ENCODE results near the gene OR6J1.

GRCh38 chr14:21719770-21720221, 46.2 kb upstream of the OR4E1 start:
- PRO-cap: no peak

GRCh38 chr14:21917960-21918253, 244.3 kb upstream of the OR4E1 start:
- PRO-cap: no peak

DNA sequence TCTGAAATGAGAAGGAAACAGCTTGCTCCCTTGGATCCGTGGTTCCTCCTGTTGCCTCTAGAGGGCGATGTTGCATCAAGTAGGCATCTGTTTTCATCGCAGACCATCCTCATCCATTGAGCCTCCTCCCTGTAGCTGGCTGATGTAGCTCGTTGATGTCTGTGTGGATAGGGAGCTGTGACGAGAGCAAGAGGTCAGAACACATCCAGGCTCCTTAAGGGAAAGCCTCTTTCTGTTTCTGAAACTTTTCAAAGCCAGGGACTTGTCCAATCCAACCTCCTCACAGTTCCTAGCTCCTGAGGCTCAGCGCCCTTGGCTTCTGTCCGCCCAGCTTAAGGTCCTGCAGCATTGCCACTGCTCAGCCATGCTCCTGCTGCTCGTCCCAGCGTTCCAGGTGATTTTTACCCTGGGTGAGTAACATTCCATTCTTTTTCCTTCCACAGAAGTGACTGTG, 304.7 kb upstream of the OR4E1 start:
- PRO-cap: no peak

DNA sequence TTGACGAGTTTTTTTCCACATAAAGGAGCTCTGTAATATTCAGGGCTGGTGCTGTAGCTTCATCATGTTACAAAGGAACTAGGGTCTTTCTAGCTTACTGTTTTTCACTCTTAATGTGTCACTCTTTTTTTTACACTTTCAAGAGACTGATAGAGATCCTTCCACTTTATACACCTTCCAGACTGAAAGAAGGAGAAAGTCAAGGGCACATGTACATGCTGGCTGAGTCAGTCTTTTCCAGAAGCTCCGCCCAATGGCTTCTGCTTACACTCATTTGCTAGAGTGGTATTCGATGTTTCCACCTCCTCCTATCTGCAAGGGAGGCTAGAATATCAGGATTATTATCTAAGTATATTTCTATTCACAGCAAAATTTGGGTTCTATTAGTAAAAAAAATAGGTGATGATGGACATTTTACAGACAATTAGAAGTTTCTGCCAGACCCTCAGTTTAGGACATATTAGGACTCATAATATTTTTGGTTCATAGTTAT, 325.8 kb upstream of the OR4E1 start:
- PRO-cap: no peak

DNA sequence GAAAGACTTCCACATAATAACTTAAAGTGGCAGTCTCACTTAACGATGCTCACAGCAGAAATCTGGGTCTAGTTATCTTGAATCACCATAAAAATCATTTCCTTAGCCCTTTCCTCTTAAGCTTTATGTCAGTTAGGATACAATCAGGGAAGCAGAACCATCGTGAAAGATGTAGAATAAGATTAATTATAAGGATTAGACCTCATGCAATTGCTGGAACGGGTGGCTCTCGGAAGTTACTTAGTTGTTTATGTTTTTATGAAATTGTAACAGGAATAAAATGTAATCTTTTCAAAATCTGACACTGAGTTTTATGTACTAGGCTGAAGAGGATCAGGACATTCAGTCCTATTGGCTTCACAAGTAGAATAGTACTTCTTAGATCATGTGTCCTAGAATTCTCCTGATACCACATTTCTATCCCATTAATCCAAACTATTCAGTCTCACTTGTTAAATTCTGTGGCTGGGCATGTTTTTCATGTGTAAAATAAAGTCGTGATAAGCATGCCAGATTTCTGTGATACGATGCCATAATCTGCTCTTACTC, 423.4 kb upstream of the OR4E1 start:
- PRO-cap: no peak

DNA sequence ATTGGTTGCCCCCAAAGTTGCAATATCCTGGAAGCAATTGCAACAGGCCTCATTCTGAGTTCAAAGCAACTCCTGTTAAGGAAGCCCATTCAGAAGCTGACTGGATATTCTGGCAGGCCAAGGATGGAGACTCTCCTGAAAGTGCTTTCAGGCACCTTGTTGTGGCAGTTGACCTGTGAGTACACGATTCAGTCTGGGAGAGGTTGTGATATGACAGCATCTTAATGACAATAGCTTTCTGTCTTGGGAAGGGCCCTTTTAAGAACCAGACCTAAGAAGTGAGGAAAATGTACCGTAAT, 420.8 kb downstream of the DAD1 start:
- PRO-cap: no peak

GRCh38 chr14:22178126-22178788, 410.8 kb downstream of the DAD1 start:
- PRO-cap: no peak

DNA sequence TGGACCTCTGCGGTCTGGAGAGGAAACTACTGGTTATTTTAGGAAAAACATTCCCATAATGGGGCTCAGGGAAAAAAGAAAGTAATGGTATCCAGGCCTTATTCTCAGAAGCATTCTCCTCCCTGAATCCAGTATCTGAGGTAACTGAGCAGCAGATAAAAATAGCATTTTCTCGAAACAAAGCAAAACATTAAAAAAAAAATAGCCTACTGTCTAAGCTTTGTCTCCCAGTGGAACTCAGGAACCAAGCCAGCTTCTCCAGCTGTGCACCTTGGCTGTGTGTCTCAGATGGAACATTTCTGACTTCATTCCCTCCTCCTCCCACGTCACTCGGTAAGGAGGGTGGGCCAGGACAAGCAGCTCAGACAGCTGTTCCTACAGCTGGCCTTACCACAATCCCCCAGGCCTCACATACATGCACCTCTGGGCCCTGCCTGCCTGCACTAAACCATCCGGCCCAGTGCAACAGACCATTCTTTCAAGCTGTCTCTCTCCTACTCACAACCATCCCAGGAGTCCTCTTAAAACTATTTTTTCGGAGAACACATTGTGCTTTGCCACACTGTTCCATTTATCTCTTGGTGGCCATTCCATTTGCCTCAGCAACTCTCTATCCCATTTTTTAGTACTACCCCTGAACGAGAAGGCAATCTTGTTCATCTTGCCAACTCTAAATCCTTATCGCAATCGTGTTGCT, 249.7 kb downstream of the DAD1 start:
- PRO-cap: no peak

- PRO-cap: no peak
These were observed 139.5 kb downstream of the DAD1 start for GRCh38 chr14:22449364-22450132.

DNA sequence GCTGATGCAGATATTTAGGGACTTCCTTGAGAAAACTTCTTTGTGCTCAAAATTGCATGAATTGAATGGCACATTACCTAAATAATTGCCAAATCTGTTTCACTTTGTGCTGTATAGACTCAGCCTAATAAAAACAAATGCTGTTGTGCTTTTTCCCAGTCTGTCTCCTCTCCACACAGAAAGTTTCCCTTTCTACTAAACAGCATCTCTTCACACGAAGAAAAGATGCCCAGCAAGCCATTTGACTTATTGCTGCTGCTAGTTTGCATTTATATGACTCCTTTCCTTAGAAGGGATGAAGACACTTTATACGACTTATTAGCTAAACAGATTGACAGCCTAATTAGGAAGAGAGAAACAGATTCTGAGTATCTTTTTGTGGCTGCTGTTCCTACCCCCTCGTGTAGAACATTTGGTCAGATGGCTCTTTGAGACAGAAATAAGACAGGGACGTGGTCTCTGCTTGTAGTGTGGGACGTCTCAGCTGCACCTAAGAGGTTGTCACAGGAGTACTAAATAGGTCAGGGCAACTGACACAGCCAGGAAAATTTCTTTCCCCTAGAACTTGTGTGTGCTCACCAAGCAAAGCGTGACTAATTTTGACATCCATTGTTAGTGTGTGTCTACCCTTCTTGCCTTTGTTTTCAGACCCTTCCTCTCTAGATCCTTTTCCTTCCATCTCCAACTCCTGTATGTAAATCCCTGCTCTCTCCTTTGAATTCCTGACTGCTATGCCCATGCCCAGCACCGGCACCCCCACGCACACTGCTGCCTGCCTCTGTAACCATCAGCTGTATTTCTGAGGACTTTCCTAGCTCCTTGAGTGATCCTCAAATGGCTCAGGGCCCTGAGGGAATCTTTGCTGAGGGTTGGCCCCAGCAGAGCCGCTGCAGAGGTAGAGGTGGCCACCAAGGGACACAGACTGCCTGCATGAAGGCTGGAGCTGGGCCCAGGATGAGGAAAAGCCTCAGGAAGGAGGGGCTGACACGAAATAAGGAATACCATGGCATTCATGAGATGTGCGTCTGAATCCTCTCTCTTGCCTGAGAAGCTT, 83.2 kb downstream of the DAD1 start:
- PRO-cap: no peak

DNA sequence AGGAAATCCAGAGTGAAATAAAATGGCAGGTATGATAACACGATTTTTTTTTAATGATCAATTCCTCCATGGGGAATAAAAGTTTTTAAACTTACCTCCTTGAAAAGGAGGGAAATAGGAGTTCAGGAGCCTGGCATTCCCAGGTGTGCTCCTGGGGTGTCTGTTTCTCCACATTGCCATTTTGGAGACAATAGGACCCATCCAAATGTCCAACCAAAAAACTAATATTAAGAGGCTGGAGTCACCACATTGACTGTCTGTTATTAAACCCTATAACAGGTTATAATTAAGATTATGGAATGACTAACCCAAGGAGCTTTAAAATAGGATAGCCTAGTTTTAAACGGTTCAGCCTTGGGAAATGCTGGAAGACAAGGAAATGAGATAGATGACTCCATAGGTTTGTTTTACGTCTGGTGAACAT, 77.4 kb downstream of the DAD1 start:
- PRO-cap: no peak

DNA sequence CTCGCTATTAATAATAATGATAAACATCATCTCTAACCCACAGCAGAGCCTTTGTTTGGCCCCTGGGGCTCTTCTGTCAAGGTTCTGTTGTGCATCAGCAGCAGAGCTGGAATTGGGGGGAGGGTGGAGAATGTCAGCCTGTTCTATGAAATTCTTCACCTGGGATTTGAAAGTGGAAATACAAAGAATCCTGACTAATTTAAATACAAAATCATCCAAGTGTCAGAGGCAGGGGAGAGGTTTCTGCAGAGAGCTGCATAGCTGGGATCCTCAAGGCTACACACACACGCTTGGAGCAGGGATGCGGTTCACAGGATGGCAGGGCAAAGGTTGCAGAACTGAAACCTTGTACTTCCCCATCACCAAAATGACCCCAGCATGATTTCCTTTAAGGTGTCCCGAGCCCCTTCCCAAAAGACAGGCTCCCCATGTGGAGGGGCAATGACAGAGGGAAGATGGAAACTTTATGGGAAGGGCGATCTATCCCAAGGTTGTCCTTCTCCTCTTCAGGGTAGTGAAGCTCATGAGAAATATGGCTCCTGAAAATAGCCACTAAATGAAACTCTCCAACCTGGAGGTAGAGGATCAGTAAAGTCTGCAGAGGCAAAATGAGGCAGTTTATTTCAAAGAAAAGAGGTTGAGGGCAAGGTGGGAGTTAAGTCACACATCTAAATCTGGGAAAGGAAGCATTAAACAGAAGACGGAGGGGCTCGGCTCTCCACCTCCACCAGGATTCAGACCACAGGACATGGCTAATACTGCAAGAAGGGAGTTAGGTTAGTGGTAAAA, 71.6 kb downstream of the DAD1 start:
- PRO-cap: no peak

GRCh38 chr14:22533160-22533791, 55.7 kb downstream of the DAD1 start:
- PRO-cap: no peak

DNA sequence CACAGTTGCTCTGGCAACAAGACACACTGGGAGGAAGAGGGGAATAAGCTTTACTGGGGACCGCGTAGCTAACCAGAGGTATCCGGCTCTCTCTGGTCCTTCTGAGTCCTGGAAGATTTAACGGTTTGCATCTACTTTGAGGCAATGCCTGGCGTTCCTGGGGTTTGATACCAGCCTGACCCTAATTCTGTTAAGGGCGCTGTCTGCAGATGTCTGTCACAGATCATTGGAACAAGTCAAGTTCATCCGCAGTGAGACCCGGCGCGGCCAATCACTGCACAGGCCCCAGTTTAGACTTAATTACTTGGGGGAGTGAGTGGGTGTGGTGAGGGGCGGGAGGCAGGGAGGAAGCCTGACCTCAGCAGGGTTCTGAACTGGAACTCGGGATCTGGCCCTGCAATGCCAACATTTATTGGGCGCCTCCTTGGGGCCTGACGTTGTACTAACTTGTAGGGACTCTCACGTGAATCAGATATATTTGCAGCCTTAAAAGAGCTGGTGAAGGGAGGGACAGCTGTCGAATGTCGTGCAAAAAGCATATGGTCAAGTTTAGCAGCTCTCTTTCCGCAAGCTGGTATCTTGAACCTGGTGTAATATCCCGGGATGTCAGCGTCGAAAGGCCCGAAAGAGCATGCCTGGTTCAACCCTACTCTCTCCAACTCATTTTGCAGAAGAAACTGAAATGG, 575 bp upstream of the DAD1 start:
- PRO-cap: bidirectional peak, plus-strand start at position 24 of the sequence, minus-strand start outside the sequence; unidirectional peak, minus-strand start at position 383 of the sequence

DNA sequence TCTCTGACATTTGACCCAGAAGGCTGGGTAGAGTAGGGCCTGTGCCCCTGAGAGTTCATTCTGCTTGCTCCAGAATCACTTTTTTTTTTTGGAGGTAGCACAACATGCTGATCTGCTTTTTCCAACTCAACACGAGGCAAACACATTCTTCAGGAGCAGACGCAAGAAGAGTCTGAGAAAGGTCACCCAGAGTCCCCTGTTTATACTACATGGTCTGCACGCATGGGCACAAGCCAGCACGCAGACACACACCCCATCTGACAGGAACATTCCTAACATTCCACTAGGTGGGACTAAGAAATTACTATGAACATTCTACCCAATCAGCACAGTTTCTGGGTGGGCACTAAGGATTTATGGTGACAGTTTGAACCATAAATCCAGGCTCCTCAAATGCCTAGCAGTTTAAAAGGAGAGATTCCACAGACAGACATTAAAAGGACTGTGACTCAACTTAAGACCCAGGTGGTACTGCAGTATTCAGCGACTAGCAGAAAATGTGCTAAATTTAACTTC, 16.1 kb downstream of the ABHD4 start:
- PRO-cap: no peak

DNA sequence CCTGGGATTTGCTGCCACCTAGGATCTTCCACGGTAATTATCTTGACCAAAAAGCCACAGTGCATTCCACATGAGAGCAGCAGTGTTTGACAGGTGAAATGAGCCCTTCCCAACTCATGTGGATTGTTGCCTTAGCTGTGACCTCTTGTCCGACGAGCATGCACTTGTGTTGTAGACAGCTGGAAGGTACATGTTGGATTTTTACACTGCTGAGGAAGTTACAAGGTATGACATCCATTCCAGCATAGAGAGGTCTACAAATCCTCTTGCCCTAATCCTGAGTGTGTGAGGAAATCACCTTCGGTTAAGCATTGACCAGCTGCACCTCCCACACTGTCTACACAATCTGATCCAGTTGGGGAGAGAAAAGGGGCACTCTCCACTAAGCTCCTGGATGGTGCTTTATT, at the start of gene OR6J1:
TSS of gene OR6J1 (minus strand) at position 209 of the 407 bp plus-strand sequence.
- PRO-cap: no peak

- PRO-cap: no peak
These were observed 11.5 kb upstream of the C14orf93 start for GRCh38 chr14:23021311-23022053.

DNA sequence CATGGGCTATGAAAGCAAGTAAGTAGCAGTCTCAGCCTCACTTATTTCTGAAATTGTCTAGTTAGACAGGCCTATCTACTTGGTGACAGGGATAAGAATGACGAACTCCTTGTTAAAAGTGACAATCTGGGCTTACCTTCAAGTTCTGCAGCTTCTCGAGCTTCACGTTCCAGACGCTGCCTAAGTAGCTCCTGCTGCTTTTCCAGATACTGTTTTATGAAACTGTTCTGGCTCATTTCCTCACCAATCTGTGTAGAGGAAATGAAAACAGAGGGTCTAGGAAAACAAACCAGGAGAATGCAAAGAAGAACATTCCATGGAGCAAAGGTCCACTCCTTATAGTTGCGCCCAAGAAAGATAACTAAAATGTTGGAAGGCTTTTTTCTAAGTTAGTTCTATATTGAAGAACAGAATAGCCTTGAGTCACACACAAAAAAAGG, 4.5 kb downstream of the ACIN1 start:
- PRO-cap: no peak

DNA sequence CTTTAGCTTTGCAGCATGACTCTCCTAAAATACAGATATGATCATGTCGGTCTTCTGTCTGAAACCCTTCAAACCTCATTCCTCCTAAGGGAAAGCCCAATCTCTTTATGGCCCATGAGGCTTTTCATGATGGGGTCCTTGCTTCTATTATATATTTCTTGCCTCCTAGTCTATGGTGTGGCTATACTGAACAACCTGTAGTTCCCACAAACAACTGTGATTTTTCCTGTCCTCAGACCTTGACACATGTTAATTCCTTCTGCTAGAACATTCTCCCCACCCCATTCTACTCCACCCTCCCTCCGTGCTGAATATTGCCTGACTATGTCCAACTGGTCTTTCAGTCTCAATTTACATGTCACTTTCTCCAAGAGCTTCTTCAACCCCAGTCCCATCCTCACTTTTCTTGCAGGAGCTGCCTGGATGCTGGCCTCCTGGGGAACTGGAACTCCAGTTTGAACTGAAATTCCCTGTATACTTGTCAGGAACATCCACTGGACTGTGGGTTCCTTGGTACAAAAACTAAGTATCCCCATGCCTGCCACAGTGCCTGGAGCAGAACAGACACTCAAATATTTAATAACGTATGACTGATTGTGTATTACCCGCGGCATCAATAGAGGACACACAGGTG, 25.9 kb downstream of the SLC7A8 start:
- PRO-cap: no peak

DNA sequence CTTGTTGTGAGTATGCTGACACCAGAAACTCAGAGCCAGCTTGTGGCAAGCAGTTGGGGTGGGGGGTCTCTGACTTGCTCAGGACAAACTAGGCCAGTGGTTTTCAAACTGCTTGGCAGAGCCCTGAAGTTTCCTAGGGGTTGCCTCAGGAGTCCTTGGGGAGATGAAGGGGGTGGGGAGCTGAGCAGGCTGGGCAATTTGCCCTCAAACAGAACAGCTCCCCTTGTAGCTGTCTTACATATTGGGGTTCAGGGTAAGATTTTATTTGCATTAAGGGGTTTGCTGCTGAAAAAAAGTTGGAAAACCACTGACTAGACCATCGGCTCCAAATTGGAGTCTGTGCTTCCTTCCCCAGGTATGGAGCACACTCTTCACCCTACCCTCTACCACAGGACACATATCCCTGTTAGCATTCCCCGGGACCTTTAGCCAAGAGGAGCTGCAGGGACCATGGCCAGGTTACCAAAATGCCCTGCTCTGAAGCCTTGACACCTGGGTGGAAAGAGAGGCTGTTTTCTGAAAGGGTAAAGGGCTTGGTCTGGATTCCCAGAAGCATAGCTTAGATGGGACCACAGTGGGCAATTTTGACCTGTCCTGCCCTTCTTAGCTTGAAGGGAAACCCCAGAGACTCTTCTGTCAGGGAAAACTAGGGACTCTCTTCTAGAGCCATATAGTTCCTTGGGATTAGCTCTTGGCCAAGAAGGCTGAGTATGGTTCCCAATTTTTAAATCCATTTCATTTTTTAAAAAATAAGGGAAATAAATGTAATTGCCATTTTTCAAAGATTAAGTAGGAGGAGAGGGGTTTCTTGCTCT, 4.2 kb downstream of the BCL2L2 start:
- PRO-cap: no peak